Cardiac muscle cell (in vitro differentiated cells and primary cell): ENCODE data around the genes MYOZ3 and CCDC69.

DNA sequence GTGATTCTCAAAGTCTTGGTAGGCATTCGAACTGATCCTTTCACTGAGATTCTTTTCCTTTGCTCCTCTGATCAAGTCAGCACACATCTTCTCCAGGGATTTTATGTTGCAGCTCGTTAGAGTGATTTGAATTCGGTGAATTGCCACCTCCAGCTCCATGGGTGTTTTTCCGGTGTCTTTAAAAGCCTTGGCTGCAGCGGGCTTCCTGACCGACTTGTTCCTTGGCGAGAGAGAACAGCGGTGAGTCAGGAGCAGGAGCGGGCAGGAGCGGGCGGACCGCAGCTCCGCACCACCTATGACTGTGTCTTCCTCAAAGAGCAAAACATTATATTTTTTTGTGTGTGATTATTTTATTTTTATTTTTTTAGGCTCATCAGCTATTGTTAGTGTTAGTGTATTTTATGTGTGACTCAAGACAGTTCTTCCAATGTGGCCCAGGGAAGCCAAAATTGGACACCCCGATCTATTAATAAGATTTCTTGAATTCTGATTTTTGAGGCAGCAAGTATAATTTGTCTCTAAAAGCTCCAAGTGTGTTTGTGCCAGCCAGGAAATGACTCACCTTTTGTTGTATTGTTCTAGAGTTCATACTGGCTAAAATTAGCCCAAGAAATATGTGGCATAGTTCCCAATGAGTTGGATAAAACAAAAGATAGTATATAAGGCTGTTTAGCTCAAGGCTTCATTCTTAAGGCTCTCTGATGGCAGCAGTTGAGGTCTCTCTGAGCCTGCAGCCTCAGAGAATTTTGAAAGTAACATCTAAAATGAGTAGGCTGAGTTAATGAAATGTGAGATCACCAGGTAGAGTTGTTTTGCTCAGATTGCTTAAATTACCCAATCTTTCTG is 21.4 kb downstream of the HMGXB3 start:
- RAMPAGE, long total RNA: no peak
- RRBS: no CpG with 5 or more reads among the region's 14 CpGs

GRCh38 chr5:150152362-150153039 is 3.1 kb downstream of the PDGFRB start:
- RAMPAGE, long total RNA: no peak
- RRBS: no CpG with 5 or more reads among the region's 5 CpGs

DNA sequence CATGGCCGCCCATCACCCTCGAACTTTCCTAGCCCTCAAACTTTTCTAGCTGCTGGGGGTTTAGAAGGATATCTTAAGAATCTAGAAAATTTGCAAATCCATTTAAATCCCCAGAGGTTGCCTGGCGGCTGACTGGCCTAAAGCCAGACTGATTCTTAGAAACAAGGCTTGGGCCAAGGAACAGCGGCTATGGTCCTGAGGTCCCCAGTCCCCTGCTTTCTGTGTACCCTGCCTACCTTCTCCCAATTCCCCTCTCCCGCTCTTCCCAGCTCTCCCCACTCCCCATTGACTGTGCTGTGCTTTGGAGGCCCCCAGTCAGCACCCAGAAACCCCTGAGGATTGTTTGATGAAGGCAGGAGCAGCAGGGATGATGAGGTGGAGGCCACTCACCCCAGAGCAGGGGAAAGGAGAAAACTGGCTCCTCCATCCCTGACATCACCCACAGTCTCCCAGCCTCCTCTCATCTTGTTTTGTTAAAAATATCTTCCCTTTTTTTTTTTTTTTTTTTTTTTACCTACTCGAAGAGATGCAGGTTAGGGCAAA is 765 bp downstream of the PDGFRB start:
- RAMPAGE, long total RNA: no peak
- RRBS: no CpG with 5 or more reads among the region's 6 CpGs

- RAMPAGE, long total RNA: no peak
- RRBS: no CpG with 5 or more reads among the region's 2 CpGs
These were observed 25.6 kb downstream of the SLC6A7 start for GRCh38 chr5:150215426-150215951.

DNA sequence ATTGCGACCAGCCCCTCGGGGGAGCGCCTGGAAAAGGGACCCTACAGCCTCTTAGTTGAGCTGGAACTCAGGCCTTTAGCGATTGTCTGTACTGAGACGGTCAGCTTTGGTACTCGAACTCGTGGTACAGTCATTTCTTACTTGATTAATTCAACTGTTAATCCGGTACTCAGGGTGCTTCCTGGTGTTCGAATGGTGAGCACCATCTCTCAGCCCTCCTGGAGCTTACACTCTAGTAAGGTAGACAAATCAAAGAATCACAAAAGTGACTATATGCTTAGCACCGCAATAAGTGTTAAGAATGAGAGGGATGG is 702 bp downstream of the TCOF1 start:
- RAMPAGE, long total RNA: no peak
- RRBS: no CpG with 5 or more reads among the region's 10 CpGs

- RAMPAGE, long total RNA: no peak
- RRBS: no CpG with 5 or more reads among the region's 3 CpGs
These were observed 19.5 kb downstream of the CD74 start for GRCh38 chr5:150393154-150393698.

DNA sequence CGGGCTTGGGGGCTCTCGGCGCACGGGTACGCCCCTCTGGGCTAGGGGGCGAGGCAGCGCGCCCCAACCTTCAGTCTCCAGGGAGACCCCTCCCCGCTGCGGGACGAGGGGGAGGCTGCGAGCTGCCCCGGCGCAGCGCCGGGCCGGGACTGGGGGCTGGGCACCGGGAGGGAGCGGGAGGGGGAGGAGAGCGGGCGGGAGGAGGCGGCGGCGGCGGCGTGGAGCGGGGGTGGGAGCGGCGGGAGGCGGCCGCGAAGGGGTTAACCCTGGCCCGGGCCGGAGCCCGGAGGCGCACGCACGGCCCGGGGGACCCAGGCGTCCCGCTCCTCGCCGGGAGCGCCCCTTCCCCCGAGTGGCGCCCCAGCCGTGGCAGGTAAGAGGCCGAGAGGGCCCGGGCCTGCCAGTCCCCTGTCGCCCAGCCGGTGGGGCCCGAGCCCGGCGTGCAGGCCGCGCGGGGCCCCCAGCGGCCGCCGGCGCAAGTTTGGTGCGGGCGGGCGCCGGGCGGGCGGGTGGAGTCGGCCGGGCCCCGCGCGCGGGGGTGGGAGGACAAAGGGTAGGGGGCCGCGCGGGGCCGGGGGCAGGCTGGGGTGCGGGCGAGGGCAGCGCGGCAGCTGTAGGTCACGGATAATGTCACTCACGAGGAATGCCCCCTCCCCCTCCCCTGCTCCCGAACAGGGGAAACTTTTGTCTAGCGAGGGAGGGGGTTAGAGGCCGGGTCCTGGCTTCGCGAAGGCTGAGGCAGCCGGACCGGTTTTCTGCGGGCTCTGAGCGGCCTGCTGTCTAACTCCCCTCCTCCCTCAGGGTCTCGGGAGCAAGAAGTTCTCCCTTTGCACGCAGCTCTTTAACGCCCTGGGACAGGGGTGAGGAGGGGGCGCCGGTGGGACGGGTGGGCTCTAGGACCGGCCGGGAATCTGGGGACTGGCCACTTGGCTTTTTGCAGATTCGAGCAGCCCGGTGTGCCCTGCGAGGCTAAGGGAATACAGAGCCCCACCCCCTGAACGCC is 21.6 kb upstream of the NDST1 start:
- RAMPAGE, long total RNA: no peak
- RRBS: 2% methylated on average over 36 of the region's 104 CpGs

- RAMPAGE, long total RNA: no peak
- RRBS: no CpG with 5 or more reads among the region's 10 CpGs
These were observed 1.5 kb upstream of the NDST1 start for GRCh38 chr5:150506409-150506927.

- RAMPAGE, long total RNA: no peak
- RRBS: no CpG with 5 or more reads among the region's 7 CpGs
These were observed 4.5 kb downstream of the NDST1 start for GRCh38 chr5:150512295-150512954.

- RAMPAGE, long total RNA: no peak
- RRBS: no CpG with 5 or more reads among the region's 19 CpGs
These were observed 58.3 kb upstream of the SYNPO start for GRCh38 chr5:150581989-150582743.

DNA sequence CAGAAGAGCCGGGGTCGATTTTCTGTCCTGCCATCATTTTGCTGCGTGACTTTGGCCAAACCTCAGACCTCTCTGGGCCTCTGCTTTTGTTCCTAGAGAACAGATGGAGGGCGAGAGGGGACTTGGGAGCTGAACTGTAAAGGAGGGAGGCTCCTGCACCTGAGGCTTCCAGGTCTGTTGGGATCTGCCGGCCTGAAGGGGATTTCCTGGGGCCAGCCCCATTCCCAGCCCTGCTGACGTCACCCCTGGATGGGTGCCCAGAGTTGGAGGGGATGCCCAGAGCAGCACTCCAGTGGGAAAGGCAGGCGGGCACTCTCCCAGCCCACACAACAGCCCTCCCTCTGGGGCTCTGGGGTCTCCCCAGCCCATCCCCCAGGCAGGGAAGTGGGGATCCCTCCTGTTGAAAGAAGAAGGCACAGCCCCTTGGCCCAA is 40.4 kb upstream of the SYNPO start:
- RAMPAGE, long total RNA: no peak
- RRBS: 38% methylated on average over 1 of the region's 7 CpGs

DNA sequence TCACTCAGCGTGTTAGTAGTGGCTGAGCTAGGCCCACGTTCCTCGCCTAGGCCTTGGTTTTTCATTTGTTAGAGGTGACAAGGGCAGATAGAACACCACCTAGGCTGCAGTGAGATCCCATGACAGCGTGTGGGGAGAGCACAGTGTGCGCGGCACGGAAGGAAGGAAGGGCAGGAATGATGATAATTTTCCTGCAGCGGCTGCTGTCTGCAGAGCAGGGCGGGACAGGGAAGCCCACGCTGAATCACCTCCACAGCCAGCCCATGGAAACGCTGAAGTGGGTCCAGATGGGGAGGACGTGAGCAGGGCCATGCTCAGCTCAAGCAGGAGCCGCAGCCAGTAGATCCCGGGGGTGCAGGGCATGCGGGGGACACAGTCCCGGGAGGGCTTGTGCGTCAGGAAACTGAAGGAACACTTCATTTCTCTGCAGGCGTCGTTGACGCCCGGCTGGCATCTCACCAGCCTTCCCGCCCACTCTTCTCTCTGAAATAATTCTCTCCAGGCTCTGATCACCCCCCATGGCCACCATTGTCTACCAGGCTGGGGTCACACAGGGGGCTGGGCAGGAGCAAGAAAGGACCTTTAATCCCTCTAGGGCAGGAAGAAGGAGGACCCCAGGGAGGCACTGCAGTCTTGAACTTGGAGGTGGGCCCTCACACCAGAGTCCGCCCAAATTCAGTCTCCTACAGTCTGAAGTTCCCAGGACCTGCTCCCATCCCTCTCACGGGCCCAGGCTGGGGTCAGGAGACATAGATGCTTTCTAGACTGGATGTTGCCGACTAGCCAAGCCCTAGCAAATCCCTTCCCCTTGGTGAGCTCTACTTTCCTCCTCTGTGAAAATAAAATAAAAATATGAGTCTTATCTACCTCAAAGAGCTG is 20.9 kb upstream of the SYNPO start:
- RAMPAGE, long total RNA: no peak
- RRBS: 3% methylated on average over 6 of the region's 25 CpGs

DNA sequence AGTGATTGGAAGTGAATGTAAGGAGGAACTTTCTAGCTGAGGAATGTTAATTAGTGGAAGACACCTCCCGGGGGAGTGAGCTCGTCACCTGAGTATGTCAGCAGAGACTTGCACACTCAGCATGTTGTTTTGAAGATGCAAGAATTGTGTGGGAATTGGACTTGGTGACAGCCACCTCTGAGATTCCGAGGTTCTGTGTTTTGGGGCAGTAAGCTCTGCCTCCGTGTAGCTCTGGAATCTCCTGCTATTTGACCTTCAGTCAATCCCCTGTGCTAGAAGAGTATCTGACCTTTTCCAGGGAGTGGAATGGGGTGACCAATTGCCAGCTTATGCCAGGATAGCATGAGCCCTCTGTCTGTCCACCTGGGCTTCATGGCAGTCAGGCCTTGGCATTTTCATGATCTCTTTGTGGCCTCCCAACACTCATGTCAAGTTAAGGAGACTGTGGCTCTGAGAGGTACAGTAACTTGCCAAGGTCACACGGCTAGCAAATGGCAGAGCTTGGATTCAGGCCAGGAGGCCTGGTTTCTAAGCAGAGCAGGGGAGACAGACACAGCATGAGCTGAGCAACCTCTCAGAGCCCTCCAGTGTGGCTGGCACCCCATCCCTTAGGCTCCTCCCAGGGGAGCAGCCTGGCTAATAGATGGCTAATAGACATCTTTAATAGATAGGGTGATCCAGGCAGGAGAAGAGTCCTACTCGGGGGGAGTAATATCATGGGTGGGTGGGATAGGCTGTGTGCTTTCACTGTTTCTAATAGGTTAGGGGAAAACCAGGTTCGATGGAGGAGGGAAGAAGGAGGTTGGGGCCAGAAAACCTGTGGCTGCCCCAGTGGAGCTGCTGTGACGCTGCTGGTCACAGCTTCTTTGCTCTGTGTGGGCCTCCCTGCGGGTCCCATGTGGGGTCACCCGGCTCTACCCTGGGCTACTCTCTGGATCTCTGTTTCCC is 4.0 kb downstream of the SYNPO start:
- RAMPAGE, long total RNA: no peak
- RRBS: no CpG with 5 or more reads among the region's 10 CpGs

DNA sequence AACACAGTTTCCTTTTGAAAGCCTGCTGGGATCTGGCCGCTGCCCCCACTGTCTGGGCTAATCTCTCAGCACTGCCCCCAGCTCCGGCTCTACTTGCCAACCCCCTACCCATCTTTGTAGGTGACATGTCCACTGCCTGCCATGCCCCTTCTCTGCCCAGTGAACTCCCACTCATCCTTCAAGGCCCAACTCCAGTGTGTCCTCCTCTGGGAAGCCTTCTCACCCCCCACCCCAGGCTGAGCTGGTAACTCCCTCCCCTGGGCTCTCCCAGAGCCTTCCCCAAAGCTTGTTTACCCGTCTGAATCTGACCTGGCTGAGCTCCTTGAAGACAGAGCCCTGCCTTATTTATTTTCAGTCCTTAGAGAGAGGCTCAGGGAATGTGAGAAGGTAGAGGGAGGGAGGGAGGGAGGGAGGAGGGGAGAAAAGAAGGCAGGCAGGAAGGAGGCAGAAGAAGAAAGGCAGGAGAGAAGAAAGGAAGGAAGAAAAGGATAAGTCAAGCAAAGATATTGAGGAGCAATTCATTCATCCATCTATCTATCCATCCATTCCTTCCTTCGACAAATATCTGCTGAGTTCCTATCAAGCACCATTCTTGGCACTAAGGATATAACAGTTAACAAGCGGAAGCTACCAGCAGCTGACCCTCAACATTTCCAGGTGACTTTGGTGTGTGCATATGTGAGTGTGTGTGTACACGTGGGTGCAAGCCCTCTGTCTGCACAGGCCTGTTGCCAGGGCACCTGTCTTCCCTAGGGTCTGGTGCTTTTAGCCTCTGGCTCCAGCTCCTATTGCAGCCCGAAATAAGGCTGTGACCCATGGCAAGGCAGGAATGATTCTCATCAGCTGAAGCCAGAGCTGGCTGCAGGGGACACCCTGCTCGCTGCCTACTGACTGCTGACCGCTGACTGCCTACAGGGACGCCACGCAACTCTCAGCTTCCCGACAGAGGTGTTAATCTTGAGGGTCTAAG is at the start of gene MYOZ3:
Gene MYOZ3 (plus strand): TSS at position 829 of the 970 bp plus-strand sequence.
- RAMPAGE, long total RNA: no peak
- RRBS: no CpG with 5 or more reads among the region's 12 CpGs

GRCh38 chr5:150671916-150673114 is 11.3 kb downstream of the MYOZ3 start:
- RAMPAGE, long total RNA: no peak
- RRBS: 2% methylated on average over 9 of the region's 64 CpGs

GRCh38 chr5:150779423-150779849 is 879 bp downstream of the SMIM3 start:
- RAMPAGE, long total RNA: no peak
- RRBS: no CpG with 5 or more reads among the region's 8 CpGs

DNA sequence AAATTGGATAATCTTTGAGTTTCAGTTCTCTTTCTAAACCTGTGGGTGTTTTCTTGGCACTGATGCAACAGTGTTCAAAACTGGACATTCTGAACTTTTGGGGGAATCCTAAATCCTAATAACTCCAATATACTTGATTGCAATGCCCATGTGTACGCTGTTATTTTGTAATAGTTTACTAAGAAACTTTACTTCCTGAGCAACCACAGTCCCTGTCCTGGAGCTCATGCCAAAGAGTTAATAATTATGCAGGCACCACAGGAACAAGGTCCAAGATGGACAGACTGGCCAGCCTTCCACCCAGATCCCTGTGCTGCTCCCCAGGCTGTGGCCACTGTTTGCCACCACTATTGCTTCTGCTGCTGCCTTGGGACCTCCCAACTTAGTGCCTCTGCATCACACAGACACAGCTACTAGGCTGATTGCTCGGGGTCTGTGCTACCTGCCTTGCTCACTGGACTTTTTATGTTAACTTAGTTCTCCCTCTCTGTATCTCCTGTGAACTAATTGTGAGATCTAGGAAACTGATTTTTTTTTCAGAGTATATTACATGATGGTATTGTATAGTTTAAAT is 14.1 kb downstream of the IRGM start:
- RAMPAGE, long total RNA: no peak
- RRBS: no CpG with 5 or more reads among the region's 2 CpGs

GRCh38 chr5:151093070-151093869 is 12.4 kb upstream of the TNIP1 start:
- RAMPAGE, long total RNA: no peak
- RRBS: no CpG with 5 or more reads among the region's 7 CpGs

DNA sequence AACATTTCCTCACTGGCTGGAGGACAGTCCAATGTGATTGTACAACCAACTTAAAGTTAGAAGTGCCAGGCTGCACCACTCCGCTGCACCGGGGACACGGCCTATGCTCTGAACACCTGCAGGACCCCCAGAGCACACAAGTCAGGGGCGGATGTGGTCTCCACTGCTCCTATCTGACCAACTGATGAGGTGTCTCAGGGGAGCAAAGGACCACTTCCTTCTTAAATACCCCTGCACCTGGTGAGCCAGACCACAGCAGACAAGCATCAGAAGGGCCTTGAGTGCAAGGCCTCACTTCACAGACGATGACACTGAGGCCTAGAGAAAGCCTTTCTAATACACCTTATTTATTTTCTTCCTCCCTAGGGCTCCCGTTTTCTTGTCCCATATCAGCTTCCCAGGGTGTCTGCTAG is 9.3 kb downstream of the CCDC69 start:
- RAMPAGE, long total RNA: no peak
- RRBS: no CpG with 5 or more reads among the region's 6 CpGs

GRCh38 chr5:151223588-151224385 is at the start of gene CCDC69:
TSS of gene CCDC69 (minus strand) at chr5:151224092.
- RAMPAGE, long total RNA: start-site peak on the minus strand at chr5:151224058-151224087, 1,800 and 2,472 reads in 2 replicates
- RRBS: 2% methylated on average over 22 of the region's 56 CpGs